Measurements from ENCODE around the genes DRAP1 and TSGA10IP.

GRCh38 chr11:65849191-65850020 lies 8.6 kb downstream of the CFL1 start:
- PRO-cap = no peak

DNA sequence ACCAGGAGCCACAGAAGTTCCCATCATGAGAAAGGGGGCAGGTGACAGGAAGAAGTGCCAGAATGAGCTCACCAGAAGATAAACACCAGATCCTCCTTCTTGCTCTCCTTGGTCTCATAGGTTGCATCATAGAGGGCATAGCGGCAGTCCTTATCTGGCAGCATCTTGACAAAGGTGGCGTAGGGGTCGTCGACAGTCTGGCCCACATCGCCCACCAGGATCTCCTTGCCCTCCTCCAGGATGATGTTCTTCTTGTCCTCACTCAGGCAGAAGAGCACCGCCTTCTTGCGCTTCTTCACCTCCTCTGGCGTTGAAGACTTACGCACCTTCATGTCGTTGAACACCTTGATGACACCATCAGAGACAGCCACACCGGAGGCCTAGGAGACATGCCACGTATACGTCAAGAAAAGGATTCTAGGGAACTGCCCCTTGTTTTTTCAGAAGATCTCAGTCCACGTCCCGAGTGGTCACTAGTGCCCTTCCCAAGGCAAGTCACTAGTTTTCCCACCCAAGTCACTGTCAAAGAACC lies 2.1 kb downstream of the CFL1 start:
- PRO-cap = no peak

- PRO-cap = bidirectional peak, plus-strand start at chr11:65861027, minus-strand start at chr11:65861001
Observed at GRCh38 chr11:65860930-65861213, 639 bp downstream of the MUS81 start.

- PRO-cap = unidirectional peak, minus-strand start at chr11:65861262
Observed at GRCh38 chr11:65861214-65861595, 972 bp downstream of the MUS81 start.

GRCh38 chr11:65869582-65870027 lies 3.0 kb downstream of the EFEMP2 start:
- PRO-cap = no peak

GRCh38 chr11:65891615-65892454 lies 1.4 kb downstream of the CCDC85B start:
- PRO-cap = unidirectional peak, minus-strand start at chr11:65891881

GRCh38 chr11:65892601-65893115 lies 2.2 kb downstream of the CCDC85B start:
- PRO-cap = no peak

- PRO-cap = no peak
Observed at GRCh38 chr11:65915259-65916365, 3.2 kb downstream of the C11orf68 start.

GRCh38 chr11:65919176-65920340 lies at the start of gene DRAP1:
DRAP1 (plus strand) TSS chr11:65919426.
- PRO-cap = bidirectional peak, plus-strand start at chr11:65919437, minus-strand start at chr11:65919010

DNA sequence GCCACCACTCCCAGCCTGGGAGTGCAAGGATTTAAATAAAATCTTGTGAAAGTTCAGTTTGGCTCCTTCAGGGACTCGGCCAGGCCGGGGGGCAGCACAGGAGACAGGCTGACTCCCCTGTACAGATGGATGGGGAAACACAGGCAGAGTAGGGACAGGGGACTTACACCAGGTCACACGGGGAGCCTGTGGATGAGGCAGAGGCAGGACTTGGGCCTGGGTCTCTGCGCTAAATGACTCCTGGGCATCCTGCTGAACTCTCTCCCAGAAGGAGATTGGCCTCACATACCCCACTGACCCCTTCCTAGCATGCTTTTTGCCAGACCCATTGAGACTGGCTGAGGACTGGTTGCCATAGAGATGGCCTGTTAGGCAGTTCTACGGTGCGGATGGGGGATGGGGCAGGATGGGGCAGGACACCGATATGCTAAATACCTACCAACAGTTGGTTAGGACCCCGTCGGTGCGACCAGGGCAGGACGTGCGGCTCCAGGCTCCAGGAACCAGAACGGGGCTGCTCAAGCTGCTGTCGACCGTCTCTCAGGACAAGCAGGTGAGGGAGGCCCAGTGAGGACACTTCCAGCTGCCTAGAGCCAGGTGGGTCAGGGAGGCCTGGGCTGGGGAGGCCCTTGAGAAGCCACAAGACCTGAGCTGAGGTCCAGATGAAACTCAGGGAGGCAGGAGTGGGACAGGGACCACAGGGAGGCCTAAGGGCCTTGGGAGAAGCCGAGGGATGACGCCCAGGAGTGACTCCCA lies at the start of gene TSGA10IP:
Gene TSGA10IP, plus strand, starts transcription at position 211 of the 756 bp plus-strand sequence.
- PRO-cap = no peak

- PRO-cap = no peak
Observed at GRCh38 chr11:65976799-65977237, 15.3 kb downstream of the SART1 start.

DNA sequence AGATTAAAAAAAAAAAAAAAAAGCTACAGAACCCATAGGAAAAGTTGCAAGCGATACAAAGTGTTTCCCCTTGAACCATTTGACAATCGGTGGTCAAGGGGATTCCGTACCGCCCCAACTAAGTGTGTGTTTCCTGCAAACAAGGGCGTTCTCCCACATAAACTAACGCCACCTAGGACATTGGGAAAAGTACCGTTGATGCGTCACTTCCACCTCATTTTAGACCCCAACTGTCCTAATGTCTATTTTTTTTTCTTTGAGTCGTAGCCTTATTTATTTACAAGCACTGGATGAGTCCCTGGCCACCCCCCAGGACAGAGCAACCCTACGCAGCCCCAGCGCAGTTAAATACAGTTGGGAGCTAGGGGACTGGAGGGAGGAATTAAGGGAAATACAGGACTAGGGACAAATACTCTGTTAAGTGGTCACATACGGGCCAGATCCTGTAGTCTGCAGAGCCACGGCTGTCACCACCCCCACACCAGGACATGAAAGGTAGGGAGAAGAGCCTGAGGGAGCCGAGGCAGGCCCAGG lies 19.0 kb downstream of the EIF1AD start:
- PRO-cap = no peak

DNA sequence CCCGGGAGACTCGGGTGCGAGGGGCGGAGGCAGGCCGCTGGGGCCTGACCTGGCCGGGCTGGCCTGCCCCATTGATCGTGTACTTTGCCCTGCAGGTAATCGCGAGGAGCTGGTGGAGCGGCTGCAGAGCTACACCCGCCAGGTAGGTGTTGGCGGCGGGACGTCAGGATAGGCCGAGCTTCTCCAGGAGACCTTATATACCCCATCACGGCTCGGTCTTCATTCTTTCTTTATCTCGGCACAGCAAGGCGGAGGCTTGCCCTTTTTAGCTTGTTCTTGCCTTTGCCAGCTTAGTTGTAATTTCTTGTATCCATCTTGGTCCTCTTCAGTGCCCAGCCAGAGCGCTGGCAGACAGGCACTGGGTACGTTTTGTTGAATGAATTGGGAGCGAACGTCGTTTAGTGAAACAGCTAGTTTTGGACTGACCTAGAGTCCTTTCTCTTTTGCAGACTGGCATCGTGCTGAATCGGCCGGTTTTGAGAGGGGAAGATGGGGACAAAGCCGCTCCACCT lies 470 bp downstream of the SF3B2 start:
- PRO-cap = unidirectional peak, plus-strand start at position 98 of the sequence

GRCh38 chr11:66111978-66112318 lies 41.9 kb downstream of the PACS1 start:
- PRO-cap = no peak

GRCh38 chr11:66137336-66137733 lies 67.3 kb downstream of the PACS1 start:
- PRO-cap = no peak

- PRO-cap = no peak
Observed at GRCh38 chr11:66190672-66191318, 66.7 kb upstream of the KLC2 start.

GRCh38 chr11:66222406-66223234 lies 34.9 kb upstream of the KLC2 start:
- PRO-cap = no peak

DNA sequence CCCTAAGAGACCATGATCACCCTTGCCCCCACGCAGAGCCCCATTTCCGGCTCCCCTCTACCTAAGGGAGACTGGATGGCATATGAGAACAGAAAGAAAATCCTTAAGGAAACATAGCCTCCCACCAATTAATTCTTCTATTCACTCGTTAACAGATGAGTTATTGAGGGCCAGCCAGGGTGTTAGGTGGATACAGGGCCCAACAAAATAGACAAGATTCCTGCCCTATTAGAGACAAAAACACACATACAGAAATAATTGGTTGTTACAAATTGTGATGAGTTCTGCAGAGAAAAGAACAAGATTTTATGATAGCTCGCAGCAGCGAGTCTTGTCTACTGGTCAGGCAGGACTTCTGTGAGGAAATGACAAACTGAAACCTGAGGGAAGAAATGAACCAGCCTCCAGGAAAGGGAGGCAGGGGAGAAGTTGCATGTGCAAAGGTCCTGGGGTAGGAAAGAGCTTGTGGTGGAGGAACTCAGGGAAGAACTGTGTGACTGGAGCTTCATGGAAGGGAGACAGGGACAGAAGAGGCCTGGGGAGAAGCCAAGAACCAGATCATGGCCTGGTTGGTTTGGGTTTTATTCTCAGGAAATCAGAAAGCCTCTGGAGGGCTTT lies 1.6 kb downstream of the KLC2 start:
- PRO-cap = no peak

DNA sequence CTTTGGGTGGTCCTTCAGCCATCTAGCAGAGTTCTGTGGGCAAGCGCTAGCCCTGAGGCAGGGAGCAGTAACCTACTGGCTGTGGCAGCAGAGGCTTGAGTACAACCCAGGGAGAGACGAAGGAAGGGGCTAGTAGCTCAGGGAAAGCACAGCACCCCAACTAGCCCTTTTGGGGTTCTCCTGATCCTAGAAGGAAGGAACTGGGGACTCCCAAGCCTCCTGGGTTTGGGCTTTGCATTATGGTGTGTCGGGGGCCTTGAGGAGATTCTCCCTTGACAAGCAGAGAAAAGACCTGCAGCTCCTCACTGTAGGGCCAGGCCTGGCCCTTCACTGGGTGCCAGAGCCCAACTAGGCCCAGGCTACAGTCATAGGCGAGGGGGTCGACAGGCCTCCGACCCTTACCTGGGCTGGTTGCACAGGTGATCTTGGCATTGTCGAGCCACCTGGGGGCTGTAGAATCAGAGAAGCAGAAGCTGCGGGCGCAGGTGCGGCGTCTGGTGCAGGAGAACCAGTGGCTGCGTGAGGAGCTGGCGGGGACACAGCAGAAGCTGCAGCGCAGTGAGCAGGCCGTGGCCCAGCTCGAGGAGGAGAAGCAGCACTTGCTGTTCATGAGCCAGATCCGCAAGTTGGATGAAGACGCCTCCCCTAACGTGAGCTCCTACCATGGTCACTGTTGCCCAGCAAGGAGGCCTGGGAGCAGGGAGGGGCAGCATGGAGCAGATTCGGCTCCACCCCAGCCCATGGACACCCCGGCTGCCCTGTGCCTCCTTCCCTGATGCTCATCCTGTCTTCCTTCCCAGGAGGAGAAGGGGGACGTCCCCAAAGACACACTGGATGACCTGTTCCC lies 4.0 kb downstream of the KLC2 start:
- PRO-cap = no peak

- PRO-cap = no peak
Observed at GRCh38 chr11:66314934-66315867, 1.6 kb downstream of the CD248 start.

Measured in Metastatic Lung Carcinoma in the Adrenal Gland (tissue), 1 donor.